Panc1 (cell line): ENCODE measurements around the gene C4B.

GRCh38 chr6:31661320-31661594 is 679 bp upstream of the C6orf47 start:
- RRBS, 2 experiments: no CpG with 5 or more reads among the region's 7 CpGs

DNA sequence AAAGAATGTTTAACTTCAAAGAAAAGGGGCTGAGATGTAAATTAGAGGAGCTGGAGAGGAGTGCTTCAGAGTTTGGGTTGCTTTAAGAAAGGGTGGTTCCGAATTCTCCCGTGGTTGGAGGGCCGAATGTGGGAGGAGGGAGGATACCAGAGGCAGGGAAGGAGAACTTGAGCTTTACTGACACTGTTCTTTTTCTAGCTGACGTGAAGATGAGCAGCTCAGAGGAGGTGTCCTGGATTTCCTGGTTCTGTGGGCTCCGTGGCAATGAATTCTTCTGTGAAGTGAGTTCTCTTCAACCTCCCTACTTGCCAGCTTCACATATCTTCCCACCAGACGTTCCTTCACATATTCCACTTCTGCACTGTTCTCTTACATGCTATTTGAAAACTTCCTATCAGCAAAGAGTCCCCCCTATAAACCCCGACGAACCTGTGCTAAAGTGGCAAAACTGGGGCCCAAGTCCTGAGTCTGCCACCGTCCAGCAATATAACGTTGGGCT is 792 bp downstream of the CSNK2B start:
- RRBS, 2 experiments: no CpG with 5 or more reads among the region's 10 CpGs

GRCh38 chr6:31687487-31687981 is 6.7 kb upstream of the LY6G5C start:
- RRBS, 2 experiments: no CpG with 5 or more reads among the region's 12 CpGs

- RRBS, 2 experiments: no CpG with 5 or more reads among the region's 6 CpGs
These were observed 5.6 kb downstream of the ABHD16A start for GRCh38 chr6:31697346-31698116.

GRCh38 chr6:31736770-31737317 is 514 bp upstream of the CLIC1 start:
- RRBS, 2 experiments: 40 to 50% methylated on average over 2 of the region's 10 CpGs

DNA sequence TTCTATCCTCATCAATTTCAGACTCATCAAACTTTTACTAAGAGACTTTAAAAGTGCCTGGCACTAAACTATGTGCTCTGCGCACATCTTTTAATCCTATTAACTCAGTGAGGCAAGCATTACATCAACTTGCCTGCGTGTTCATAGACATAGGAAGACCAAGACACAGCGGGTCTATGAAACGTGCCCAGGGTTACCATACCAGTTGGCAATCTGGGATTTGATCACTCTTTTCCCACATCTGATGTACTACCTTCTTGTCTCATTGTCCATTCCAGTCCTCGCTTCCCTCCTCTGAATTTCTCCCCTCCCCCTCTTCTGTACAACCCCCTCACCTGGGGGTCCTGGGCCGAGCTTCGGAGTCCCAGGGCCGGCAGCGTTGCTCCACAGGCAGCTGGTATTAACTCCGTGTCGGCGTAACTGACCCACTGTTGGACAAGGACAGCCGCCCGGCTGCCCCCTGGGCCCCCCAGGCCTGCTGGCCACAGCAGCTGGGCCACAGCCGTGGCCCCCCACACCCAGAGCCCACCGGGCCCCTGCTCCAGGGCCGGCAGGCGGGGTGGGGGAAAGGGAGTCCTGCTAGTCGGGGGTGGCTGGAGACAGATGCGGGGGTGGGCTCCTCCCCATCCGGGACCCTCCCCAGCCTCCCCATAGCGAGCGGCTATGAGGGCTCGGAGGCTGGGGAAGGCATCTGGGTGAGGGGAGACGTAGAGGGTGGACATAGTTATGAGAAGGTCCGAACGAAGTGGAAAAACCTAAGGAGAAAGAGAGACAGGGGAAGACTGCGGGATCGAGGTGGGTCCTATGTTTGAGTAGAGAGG is 846 bp downstream of the VARS1 start:
- RRBS, 2 experiments: 3 to 9% methylated on average over 10 of the region's 29 CpGs

DNA sequence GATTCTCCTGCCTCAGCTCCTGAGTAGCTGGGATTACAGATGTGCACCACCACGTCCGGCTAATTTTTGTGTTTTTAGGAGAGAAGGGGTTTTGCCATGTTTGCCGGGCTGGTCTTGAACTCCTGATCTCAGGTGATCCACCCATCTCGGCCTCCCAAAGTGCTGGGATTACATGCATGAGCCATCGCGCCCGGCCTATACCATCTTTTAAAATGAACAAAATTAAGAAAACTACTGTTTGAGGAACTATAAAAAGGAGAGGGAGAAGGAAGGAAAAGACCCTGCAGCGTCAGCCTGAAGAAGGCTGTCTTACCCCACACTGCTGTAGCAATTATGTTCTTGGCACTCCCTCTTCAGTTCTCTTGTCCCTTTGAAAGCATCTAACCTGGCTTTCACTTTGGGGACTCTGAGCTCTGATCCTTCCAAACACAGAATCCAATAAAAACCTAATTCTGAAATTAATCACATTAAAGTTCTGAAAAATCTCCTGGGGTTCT is 3.8 kb upstream of the HSPA1B start:
- RRBS, 2 experiments: no CpG with 5 or more reads among the region's 8 CpGs

- RRBS, 2 experiments: under 1 to 9% methylated on average over 2 of the region's 11 CpGs
These were observed 8.3 kb downstream of the HSPA1B start for GRCh38 chr6:31835838-31836189.

DNA sequence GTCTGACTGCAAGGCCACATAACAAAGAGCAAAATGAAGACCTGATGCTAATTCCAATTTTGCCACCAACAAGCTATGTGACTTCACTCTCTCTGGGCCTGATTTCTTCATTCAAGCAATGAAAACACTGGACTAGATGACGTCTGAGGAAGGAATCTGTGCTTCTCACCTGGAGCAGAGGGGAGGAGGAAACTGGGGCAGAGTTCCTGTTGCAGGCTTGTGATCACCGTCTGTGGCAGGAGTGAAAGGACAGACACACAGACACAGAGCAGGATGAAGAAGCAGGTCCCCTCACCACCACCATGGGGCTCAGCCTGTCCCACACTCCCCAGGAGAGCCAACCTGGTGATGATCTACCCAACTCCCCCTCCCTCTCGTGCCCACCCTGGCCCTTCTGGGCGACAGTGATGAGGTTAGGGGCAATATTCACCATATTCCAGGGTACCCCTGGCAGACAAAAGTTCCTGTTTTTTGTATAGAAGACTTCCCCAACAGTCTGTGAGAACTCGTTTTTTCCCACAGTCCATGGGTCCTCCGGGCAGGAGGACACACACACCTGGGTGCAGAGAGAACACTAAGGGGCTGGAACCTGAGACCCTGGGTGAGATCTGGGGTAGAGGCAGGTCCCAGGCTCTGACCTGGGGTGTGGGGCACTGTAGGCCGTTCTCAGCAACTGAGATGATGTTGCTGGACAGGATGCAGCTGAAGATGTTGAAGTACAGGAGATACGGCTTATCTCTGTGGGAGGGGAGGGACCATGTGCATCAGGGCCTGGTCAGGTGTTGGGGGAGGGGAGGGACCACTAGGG is 4.3 kb downstream of the SLC44A4 start:
- RRBS, 2 experiments: no CpG with 5 or more reads among the region's 8 CpGs

DNA sequence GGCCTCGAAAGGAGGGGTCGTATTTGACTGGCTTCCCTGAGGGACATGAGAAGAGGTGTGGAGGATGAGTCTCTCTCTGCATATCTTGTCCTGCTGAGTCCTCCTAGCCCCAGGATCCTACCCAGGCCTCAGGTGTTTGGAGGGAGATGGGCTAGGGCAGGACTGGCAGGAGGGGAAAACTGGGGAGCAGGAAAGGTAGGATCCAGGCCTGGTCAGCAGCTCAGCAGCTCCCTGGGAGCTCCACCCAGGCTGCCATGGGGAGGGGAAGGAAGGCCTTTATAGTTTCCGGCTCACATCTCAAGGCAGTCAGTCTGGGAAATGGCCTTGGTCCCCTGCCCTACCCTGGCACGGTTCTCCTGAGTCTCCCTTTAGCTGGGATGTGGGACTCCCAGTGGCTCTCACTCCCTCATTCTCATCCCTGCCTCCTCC is 1.7 kb downstream of the SLC44A4 start:
- RRBS, 2 experiments: no CpG with 5 or more reads among the region's 4 CpGs

DNA sequence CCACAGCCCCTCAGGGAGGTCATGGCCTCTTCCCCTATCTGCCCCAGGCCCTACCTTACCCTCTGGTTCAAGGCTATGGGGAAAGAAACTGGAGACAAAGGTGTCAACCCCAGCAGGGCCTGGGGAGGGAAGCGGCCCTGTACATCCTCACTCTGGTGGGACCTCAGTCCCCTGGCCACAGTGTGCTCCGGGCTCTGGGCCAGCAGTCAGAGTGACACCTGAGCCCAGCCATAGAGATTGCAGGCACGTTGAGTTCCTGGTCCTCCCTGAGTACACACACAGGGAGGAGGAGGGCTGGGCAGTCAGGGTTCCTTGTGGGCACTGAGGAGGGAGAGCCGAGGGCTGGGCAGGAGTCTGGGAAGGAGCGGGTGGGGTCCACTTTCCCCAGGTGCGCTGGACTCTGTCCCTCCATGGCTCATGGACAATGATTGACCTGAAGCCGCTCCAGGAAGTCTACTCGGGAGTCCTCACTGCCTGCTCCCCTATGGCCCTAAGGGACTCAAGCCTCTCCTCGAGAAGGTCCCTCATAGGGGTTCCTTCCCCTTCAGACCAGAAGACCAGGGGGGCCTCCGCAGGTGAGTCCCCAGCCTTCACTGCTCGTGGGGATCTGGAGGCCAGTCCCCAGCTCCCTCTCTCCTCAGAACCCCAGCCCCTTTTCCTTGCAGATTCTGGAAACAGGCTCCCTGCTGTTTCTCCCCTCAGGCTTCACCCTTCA is 1.1 kb downstream of the SLC44A4 start:
- RRBS, 2 experiments: no CpG with 5 or more reads among the region's 11 CpGs

GRCh38 chr6:31895618-31896038 is 1.9 kb downstream of the EHMT2 start:
- RRBS, 2 experiments: no CpG with 5 or more reads among the region's 1 CpG

GRCh38 chr6:31896039-31896917 is 1.2 kb downstream of the EHMT2 start:
- RRBS, 2 experiments: no CpG with 5 or more reads among the region's 11 CpGs

DNA sequence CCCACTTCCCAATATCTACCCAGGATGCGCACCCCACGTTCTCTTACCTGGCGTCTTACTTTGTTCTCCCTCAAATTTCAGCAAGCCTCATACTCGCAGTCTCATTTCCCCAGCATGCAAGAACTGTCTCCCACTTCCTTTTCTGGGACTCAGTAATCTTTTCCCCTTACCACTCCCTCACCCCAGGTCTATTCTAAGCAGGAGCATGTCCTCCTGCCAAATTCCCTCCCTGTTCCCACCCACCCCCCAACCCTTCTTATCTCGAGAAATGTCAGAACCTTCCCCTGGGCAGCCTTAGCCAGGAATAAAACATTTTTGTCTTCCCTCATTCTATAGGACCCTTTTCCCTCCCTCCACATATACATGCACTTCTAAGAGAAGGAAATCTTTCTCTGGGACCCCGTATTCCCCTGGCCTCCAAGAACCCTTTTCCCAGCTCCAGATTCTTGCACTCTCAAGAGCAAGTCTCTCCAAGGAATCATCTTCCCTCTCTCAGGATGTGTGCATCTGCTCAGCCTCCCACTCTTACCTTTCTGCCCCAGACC is 1.9 kb upstream of the EHMT2 start:
- RRBS, 2 experiments: no CpG with 5 or more reads among the region's 6 CpGs

DNA sequence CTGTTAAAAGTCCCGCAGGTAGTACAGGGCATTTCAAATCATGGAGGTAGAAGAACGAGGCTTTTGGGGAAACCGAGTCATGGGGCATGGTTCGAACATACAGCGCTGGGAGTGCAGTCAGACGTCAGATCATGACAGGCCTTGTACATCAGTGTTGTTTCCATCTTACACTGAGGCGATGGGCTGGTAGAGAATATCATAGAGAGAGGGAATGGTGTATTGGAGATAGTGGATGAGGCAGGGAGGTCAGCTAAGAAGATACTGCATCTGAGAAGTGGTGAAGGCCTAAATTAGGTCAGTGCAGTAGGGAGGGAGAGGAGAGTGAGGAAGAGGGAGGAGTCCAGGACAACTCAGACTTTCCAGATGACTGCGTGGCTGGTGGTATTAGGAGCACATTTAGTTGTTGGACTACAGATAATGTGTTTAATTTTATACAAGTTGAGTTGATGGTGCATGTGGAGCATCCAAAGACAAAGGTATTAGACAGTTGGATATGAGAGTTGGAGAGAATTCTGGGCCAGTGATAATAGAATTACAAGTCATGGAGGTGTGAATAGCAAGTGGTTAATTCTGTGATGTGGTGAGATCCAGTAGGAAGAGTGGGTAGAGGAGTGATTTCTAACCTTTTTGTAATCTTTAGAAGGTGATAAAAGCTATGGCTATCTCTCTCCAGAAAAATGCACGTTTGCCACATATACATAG is 890 bp downstream of the STK19 start:
- RRBS, 2 experiments: no CpG with 5 or more reads among the region's 9 CpGs

DNA sequence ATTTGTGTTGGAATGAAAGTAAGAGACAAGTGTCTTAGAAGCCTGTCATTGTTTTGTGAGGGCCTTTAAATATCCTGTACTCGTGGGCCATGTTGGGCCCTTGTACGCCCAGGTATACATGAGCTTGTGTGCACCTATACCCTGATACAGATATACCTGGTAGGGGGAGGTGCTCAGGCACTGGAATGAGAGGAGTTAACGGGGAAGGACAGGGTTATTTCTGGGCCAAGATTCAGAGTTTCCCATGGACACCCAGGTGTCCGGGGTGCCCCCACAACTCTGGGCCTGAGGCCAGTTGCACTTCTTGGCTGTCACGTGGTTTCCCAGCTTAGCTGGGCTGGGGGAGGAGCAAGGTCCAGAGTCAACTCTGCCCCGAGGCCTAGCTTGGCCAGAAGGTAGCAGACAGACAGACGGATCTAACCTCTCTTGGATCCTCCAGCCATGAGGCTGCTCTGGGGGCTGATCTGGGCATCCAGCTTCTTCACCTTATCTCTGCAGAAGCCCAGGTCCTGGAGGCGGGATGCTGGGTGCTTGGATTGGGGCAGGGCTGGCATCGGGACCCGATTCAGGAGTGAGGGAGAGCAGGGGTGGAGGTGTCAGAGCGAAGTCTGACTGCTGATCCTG is at the start of gene C4B:
TSS of gene C4B (plus strand) at position 391 of the 624 bp plus-strand sequence.
- RRBS, 2 experiments: no CpG with 5 or more reads among the region's 11 CpGs

- RRBS, 2 experiments: 52 to 68% methylated on average over 9 of the region's 31 CpGs
These were observed 8.5 kb downstream of the CYP21A2 start for GRCh38 chr6:32046303-32047508.

- RRBS, 2 experiments: no CpG with 5 or more reads among the region's 18 CpGs
These were observed 23.3 kb downstream of the TNXB start for GRCh38 chr6:32085552-32086443.

- RRBS, 2 experiments: no CpG with 5 or more reads among the region's 11 CpGs
These were observed 8.4 kb downstream of the ATF6B start for GRCh38 chr6:32119659-32120120.

GRCh38 chr6:32148465-32149007 is 3.2 kb downstream of the PRRT1 start:
- RRBS, 2 experiments: no CpG with 5 or more reads among the region's 23 CpGs